OVCAR3 (cell line): ENCODE data around the genes EGFL6, TCEANC, ASB9, PIR and ACE2.

DNA sequence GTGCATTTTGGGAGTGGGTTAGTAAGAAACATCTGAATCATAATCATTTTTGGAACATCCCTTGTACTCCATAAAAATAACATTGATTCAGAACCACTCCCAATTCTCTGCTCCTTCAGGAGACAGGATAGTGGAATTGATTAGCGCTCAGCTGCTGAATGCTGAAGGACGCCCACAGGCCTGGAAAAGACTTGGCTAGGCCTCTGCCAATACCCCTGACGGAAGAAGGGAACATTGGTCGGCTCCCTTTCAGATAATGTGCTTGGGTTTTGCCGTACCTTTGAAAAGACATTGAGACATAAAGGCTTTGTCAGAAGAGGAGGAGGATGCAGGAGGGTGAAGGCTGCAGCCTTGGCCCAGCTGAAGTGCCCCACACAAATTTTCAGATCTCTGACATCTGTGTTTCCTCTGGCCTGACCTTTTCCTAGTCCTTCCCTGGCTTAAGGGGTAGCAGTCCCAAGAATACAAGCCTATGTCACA lies 80.5 kb upstream of the FAM9C start:
- RRBS: no CpG with 5 or more reads among the region's 5 CpGs

DNA sequence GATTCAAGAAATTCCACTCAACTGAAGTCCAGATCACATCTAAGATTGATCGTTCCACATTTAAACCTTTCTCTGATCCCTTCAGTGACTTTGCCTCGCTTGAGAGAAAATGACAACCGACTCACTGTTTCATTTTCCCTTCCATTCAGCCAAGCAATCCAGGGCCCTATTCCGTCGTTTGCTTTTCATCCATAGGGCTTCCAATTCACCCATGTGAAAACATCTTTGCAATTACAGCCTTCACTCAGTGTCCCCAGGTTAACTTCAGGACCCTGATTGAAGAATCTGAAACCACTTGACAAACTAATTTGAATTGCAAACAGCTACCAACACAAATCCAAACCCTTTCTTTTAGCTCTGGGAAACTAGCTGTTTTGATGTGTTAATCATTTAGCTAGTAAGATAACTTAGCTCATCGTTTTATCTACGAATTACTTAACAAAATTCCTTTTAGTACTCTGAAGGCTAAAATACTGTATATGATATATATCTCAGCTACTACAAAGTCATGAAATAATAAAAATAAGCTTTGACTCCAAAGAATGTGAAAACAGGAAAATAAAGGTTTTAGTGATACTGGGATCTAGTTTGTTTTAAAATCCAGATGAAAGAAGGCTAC lies 120.3 kb upstream of the FAM9C start:
- RRBS: no CpG with 5 or more reads among the region's 7 CpGs

DNA sequence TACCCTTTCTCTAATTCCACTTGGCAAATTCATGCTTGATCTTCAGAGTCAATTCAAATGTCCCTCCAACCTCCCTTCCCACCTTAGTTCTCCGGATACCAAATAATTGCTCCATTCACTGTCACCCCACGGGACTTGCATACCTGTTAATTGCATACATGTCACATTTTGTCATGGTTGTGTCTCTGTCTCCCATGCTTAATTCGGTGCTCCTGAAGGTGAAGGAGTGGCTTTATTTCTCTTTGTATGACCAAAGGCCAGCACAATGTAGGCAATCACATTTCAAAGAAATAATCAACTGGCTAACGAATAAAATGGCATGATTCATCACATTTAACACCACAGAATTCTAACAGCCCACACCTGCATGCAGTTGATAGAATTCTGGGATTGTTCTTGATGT lies 59.3 kb downstream of the ATXN3L start:
- RRBS: no CpG with 5 or more reads among the region's 4 CpGs

- RRBS: no CpG with 5 or more reads among the region's 3 CpGs
These were observed 105.8 kb upstream of the EGFL6 start for GRCh38 chrX:13463606-13464015.

- RRBS: 25% methylated on average over 11 of the region's 41 CpGs
These were observed at the start of gene EGFL6 for GRCh38 chrX:13569402-13569993. Gene EGFL6, plus strand, starts transcription at chrX:13569601.

GRCh38 chrX:13652712-13653960 lies at the start of gene TCEANC:
Gene TCEANC, plus strand, starts transcription at chrX:13653141.
- RRBS: 3% methylated on average over 32 of the region's 57 CpGs

GRCh38 chrX:13749131-13749570 lies 14.6 kb downstream of the OFD1 start:
- RRBS: no CpG with 5 or more reads among the region's 2 CpGs

GRCh38 chrX:13752812-13753563 lies 18.4 kb downstream of the OFD1 start:
- RRBS: no CpG with 5 or more reads among the region's 5 CpGs

DNA sequence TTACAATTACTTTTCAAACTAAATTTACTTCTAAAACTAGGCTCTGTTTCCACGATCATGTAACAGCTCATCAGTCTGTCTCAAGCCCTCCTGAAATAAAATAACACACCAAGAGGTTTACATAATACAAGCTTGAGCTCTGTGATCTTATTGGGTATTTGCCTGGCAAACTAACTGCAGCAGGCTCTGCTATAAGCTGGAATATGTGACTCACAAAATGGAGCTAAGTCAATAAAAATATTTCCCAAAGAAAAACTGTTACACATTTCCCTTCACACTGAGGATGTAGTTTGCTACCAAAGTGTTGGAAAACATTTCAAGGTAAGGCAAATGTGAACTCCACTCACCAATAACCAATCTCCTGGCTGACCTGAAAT lies 94.7 kb upstream of the GPM6B start:
- RRBS: no CpG with 5 or more reads among the region's 1 CpG

DNA sequence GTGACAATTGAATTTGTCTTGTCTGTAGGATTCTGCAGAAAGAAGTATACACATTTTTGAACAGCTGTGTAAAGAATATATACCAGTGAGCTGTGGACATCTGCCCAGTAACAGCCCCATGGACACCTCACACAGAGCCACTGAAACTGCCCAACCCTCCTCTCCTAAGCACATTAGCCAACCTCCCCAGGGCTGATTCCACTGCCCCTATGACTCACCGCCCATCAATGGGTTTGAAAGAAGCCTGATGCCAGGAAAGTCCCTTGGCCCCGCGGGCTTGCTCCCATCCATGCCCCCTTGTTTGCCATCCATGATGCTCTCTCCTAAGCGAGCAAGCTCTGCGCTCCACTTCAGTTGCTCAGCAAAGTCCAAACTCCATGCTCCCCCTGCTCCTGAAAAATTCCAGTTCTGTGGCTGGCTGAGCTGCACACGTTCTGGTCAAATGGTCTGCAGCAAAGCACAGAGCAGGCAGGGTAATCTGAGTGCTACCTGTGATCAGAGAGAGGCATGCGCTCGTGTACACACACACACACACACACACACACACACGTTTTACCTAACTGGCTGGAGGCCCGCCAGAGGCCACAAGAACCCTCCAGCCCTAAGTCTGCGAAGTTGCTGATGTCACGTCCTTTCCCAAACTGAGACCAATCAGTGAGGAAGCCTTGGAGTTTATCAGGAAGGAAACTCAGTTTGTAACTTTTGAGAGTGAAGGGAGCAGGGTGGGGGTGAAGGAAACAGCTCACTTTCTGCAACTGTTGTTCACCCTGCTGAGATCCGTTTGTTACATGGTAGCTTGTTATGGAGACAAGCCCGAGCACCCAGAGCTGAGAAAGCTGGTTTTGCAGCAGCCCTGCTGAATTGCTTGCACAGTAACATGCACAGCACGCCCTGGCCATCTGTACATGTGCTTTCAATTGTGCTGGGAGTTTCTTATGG lies at the start of gene ASB9:
Gene ASB9 (minus strand): TSS at position 521 of the 939 bp plus-strand sequence.
- RRBS: no CpG with 5 or more reads among the region's 15 CpGs

- RRBS: no CpG with 5 or more reads among the region's 11 CpGs
These were observed 701 bp upstream of the PIGA start for GRCh38 chrX:15335963-15336485.

DNA sequence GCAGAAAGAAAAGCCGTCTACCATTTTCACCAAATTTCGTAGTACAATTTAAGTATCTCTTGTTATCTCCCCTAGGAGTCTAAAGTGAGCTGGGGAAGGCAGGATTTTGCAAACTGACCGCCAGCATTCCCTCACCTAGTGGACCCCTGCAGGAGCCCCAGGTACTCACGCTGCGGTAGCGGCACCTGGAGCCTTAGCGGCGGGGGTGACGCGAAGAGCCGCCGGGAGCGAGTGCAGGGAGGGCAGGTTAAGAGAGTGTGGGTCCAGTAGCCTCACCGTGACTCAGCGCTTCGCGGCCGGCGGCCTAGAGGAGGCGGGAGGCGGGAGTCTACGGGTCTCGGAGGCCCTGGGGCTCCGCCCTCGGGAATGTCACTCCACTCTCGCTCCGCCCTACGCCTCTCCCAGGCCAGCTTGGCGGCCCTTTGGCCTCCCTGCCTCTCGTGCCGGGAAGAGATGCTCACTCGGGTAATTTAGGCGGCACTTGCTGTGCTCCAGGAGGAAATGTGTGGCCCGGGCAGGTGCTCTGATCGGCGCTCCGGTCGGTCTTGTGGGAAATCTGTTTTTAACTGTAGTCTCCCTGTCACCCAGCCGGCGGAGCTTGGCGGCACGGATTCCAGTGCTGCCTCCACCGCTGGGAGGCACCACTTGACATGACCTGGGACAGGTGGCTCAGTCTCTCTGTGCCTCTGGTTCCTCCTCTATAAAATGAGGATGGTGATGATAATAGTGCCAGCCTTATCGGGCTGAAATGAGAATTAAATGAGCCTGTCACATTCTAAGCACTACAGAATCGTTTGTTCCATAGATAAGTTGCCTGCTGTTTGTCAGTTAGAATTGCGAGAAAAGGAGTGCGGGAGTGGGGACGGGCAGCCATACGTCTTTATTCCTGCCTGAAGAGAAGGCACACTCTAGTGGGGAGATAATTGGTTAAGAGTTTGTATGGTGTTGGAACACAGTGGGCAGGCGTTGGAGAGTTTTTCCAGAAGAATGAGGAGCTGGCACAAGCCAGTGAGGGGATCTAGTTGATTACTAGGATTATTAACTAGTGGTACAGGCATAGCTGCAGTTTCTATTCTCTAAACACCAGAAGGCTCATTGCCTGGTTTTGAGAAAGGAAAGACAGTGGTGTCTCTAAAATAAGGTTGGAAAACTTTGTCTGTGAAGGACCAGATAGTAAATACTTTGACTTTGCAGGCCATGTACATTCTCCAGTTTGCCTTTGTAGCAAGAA lies at the start of gene PIR:
Gene PIR (minus strand): TSS at position 313 of the 1,231 bp plus-strand sequence.
- RRBS: 8% methylated on average over 11 of the region's 50 CpGs

DNA sequence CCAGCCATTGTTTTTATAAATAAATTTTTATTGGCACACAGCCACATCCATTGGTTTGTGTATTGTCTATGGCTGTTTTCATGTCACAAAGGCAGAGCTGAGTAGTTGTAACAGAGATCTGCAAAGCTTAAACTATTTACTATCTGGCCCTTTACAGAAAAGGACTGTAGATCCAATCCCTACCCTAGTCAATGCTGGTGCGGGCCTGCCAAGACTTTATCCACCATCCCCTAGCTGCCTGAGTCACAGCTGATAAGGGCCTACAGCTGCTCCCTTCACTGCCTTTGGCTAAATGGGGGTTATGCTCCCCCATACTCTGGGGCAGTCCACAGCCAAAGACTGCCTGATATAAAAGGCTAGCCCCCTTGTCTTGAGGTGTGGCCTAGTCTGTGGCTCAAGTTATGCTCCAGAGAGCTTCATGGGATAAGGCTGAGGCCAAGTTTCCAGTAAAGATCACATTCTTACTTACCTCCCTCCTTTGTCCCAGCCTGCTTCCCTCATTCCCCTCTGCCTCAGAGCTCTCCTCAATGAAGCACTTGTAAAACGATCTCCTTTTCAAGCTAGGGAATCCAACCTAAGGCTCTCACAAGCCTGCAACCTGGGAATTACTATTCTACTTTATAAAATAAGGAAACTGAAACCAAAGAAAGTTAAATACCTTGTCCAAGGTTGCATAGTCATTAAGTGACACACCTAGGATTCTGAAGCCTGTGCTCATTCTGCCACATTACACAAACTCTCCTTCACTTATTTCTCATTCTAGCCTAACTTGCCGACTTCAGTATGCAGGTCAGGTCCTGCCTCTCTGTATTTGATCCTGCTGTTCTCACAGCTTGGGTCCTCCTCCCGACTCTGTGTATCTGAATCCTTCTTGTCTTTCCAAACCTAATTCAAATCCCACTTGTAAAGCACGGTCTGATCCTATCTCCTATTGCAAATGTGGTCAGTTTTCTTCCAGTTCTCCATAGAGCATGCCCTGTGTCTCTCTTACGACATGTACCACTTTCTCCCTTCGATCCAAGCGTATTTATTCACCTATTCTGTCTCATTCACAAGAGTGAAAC lies 20.6 kb downstream of the ACE2 start:
- RRBS: no CpG with 5 or more reads among the region's 8 CpGs

DNA sequence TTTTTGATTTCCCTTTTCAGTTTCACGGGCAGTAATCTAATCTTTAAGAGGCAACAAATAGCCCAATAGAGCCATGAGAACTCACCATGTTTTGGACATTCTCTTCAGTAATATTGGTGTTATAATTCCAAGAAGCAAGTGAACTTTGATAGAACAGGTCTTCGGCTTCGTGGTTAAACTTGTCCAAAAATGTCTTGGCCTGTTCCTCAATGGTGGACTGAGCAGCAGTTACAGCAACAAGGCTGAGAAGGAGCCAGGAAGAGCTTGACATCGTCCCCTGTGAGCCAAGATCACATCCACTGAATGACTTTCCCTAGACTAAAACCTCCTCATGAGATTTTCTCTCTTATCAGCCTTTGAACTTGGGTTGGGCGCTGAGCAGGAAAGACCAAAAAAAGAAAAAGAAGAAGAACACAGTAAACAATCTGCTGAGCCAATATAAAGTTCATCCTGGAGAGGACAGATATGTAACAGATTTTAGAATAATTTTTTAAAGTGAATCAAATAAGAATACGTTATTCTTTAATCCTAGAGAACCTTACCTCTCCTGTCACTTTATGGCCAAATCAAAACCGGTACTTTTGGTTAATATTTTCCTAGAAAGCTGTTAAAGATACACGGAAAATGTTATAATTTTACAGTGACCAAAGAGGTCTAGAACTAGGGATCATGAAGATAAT lies at the start of gene ACE2:
Gene ACE2 (minus strand): TSS at position 320 of the 680 bp plus-strand sequence.
- RRBS: no CpG with 5 or more reads among the region's 8 CpGs

DNA sequence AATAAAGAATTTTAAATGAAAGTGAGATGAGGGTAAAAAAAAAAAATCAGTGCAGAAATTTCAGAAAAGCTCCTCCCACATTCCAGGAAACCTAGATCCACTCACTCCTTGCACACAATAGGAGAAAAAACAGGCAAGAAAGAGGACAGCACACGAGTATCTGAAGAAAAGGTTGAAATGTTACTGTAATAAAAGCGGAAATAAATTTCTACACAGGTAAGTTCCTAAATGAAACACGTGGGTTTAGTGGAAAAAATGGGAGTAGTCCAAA lies 1.9 kb upstream of the ACE2 start:
- RRBS: no CpG with 5 or more reads among the region's 3 CpGs

DNA sequence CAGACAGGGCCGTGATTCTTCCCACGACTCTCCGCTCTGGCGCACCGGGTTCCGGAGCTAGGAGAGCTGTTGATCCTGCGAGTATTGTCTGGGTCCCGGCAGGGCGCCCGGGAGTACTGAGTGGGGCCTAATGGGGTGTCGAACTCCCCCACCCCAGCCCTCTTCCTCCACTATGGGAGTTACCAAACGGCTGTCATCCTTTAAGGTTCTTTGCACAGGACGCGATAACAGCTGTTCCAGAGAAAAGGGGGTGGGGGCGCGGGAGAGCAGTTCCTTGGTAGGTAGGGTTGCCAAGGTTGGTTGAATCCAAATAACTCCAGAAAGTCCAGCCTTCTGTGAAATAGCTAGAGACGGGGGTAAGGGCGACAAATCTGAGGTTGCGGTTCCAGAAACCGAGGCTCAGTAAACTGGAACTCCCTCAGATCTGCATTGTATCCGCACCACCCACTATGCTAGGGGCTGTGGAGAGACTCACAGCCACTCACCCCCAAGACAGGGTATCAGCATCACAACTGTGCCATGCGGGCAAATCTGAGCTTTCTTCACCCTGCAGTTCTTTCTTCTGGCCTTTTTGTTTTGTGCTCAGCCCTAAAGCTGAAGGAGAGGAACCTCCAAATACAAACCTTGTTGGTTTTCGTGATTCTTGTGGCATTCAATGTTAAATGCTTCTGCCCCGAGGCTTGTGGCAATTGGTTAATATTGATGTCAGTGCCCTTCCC lies 493 bp downstream of the CA5B start:
- RRBS: 9% methylated on average over 2 of the region's 24 CpGs

- RRBS: no CpG with 5 or more reads among the region's 7 CpGs
These were observed 13.3 kb downstream of the CA5B start for GRCh38 chrX:15751171-15751901.

DNA sequence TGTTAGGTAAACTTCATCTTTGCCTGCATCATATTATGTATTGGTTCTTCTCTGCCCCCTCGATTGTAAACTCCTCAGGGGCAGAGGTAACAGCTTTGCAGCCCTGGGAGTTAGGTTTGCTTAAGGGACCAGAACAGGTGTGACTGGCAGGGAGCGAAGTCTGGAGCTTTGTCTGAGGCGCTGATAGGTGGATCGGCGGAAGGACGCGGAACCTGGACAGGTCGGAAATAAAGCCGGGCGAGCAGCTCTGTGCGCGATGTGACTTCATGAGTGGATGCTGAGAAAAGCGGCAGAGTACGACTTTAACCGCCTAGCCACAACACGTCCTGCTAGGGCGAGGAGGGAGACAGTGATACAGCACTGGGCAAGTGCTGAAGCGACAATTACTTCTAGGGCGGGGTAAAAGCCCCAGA lies 388 bp upstream of the ZRSR2 start:
- RRBS: no CpG with 5 or more reads among the region's 19 CpGs

DNA sequence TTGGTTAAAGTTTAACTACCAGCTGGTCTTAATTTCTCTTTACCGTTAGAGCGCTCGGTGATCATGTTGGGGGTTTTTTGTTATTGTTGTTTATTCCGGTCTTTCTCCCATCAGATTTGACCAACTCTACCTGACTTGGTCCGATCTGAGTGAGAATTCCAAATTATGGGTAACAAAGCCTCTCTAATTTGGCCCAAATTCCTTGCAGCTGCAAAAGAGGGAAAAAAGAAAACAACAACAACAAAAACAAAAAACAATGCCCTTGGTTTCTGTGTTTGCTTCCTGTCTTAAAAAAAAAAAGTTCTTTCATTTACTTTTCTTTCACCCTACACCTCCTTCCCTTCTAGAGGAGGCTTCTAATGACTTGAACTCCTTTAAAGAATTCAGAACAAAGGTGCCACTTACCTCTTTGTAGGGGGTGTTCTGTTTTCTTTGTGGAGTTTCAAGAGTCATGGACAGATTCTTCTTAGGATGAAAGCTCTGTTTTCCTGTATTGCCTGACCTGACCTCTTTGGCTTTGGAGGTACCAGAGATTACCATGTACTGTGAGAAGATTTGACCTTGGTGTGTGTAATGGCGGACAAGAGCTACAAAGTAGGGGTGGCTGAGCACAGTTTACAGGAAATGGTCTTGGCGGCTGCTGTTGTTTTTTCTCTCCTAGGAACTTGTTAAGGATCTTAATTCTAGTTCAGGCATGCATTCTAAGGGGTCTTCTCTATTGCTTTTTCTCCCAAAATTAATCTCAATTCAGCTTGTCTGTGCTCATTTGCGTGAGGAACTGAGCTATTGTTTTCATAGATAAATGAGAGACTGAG lies 72.4 kb upstream of the S100G start:
- RRBS: no CpG with 5 or more reads among the region's 8 CpGs

DNA sequence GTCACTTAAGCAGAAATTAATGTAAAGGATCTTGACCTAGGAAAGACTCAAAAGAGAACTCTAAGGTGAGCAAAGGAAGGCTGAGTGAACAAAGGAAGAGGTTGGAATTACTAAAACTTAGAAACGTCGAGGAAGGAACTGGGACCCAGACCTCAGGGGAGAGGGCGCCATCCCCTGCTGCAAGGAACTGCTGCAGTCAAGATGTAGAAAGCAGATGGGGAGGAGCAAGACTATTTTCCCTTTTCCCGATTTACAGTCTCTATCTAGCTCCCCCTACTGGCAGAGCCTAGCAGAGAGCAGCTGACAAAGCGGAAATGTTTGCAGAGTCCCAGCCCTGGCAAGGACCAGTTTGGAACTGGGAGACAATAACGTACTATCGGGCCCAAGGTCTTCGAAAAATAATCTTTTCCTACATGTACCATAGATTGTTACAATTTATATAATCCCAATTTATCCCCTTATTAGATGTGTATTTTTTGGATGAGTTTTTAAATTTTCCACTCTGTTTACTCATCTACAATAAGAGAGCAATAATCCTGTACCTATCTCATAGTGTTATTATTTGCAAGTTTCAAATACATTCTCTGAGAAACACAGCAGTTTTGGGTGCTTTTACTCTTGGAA lies 22.7 kb upstream of the RBBP7 start:
- RRBS: no CpG with 5 or more reads among the region's 8 CpGs